SJSA1 (cell line): Measurements from ENCODE around the gene MSLN.

DNA sequence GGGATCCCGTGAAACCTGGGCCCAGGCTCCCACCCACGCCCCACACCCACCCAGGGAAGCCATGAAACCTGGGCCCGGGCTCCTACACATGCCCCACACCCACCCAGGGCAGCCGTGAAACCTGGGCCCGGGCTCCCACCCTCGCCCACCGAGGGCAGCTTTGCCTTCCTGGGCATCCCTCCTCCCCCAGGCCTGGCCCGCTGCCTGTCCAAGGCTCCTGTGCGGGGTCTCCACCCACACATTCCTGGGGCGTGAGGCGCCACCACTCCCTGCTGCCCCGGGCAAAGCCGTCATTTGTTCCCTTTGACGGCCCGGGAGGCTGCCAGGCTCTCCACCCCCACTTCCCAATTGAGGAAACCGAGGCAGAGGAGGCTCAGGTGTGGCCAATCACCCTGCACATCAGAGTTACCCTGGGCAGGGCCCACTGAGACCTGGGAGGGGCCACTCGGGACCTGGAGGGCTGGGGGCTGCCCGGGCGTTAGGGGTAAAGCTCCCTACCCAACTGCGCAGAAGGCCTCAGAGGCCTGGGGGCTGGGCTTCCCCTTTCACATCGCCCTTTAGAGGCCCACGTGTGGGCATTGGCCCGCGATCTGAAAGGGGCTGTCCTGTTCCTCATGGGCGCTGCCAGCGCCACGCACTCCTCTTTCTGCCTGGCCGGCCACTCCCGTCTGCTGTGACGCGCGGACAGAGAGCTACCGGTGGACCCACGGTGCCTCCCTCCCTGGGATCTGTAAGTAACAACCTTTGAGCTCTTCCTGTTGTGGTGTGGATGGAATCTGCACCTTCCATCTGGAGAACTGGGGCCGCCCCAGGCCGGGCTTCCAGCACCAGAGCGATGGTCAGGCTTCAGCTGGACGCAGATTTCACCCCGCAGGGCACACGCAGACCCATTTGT, at the start of gene MSLN:
Gene MSLN, plus strand, starts transcription at position 290 of the 895 bp plus-strand sequence.
- RAMPAGE, long total RNA: no peak

GRCh38 chr16:813326-814283, 13.1 kb upstream of the GNG13 start:
- RAMPAGE, long total RNA: no peak

DNA sequence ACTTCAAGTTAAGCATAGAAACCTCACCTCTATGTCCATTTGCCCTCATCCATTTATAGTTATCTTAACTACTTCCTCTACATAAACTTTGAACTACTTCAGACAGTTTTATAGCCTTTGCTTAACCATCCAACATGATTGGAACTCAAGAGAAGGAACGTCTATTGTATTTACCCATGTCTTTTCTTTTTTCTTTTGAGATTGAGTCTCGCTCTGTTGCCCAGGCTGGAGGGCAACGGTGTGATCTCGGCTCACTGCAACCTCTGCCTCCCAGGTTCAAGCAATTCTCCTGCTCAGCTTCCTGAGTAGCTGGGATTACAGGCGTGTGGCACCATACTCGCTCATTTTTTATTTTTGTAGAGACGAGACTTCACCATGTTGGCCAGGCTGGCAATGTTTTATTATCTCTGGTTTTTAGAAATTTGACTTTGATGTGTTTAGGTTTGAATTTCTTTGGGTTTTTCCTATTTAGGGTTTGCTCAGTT, 64.7 kb upstream of the GNG13 start:
- RAMPAGE, long total RNA: no peak

GRCh38 chr16:885896-886233, 84.9 kb downstream of the LMF1 start:
- RAMPAGE, long total RNA: no peak

DNA sequence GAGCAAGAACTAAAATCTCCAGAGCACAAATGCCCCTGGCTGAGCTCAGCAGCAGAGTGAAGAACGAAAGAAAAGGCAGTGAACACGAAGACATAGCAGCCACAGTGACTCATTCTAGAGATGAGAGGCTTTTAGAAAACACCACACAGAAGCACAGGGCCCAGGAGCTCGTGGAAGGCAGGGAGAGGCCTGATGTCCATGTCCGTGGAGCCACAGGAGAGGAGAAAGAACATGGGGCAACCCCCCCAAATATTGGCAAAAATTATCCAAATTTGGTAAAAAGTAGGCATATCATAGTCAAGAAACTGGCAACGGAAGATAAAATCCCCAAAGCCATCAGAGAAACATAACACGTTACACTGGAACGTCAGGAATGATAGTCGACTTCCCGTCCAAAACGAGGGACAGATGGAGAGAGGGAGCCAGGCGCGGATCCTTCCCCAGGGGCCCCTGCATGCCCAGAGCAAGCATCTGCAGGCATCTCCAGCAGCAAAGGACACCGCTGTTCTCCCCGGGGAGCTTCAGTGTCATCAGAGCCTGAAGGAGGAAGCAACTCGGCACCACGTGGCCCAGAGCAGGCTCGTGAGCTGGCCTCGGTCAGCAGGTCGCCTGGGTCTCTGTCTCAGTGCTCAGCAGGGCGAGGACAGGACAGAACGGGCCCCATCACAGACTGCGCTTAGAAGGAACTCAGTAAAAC, 50.2 kb downstream of the LMF1 start:
- RAMPAGE, long total RNA: no peak

DNA sequence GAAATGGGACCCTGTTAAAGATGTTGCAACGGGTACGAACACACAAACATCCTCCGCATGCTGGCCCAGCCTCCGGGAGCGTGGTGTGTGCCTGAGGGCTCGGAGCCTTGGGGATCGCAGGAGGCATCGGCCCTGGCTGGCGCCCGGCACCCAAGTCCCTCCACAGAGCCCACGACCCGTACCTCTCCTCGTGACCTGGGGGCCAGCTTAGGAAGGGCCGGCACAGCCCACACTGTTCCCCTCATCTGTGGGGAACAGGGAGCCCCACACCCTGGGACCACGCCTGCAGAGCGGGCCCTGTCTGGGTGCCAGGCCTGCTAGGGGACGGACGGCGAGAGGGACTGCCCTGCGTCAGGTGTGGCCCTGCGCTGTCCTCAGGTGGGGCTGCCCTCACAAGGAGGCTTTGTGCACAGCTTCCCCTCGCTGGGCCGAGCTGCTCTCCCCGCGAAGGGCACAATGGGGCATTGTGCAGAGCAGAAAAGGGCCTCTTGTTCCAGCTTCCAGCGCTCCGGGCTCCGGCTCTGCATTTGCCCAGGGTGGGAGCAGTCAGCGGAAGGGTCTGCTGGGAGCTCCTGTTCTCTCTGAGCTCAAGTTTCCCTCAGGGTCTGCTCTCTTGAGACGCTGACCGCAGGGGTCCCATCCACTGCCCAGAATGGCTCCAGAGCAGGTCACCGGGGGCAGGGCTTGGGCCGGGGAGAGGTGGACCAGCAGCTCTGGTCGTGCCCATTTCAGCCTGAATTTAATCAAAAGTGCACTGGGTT, 1.7 kb upstream of the LMF1 start:
- RAMPAGE, long total RNA: no peak

DNA sequence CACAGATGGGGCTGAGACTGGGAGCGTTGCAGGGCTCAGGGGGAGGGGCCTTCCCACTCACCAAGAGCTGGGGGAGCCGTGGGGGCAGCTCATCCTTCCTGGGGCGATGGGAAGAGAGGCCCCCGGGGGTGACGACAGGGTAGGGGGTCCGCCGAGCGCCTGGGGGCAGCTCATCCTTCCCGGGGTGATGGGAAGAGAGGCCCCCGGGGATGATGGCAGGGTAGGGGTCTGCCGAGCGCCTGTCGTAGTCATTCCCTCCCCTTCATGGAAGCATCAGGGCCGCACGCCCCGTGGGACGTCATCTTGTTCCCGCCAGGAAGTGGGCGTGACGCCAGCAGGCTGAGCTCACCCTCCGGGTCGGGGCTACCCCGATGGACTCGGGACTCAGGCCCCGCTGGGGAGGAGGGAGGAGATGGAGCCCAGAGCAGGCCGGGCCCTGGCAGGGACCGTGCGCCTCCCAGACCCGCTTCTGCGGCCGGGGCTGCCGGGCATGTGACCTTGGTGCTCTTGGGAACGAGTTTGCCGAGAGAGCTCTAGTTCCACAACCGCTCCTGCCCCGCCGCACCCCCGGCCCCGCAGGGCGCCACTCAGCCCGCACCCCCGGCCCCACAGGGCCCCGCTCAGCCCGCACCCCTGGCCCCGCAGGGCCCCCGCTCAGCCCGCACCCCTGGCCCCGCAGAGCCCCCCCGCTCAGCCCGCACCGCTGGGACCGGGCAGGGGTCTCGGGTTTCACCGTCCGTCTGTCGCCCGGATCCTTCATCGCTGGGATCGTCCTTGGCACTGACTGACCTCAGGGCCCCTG, 5.5 kb downstream of the CACNA1H start:
- RAMPAGE, long total RNA: no peak

GRCh38 chr16:1221646-1221975, 3.5 kb downstream of the TPSG1 start:
- RAMPAGE, long total RNA: no peak

- RAMPAGE, long total RNA: no peak
Observed at GRCh38 chr16:1225592-1226181, 619 bp upstream of the TPSG1 start.

GRCh38 chr16:1289132-1289747, 20.2 kb upstream of the UBE2I start:
- RAMPAGE, long total RNA: no peak

- RAMPAGE, long total RNA: no peak
Observed at GRCh38 chr16:1299270-1300194, 9.9 kb upstream of the UBE2I start.

DNA sequence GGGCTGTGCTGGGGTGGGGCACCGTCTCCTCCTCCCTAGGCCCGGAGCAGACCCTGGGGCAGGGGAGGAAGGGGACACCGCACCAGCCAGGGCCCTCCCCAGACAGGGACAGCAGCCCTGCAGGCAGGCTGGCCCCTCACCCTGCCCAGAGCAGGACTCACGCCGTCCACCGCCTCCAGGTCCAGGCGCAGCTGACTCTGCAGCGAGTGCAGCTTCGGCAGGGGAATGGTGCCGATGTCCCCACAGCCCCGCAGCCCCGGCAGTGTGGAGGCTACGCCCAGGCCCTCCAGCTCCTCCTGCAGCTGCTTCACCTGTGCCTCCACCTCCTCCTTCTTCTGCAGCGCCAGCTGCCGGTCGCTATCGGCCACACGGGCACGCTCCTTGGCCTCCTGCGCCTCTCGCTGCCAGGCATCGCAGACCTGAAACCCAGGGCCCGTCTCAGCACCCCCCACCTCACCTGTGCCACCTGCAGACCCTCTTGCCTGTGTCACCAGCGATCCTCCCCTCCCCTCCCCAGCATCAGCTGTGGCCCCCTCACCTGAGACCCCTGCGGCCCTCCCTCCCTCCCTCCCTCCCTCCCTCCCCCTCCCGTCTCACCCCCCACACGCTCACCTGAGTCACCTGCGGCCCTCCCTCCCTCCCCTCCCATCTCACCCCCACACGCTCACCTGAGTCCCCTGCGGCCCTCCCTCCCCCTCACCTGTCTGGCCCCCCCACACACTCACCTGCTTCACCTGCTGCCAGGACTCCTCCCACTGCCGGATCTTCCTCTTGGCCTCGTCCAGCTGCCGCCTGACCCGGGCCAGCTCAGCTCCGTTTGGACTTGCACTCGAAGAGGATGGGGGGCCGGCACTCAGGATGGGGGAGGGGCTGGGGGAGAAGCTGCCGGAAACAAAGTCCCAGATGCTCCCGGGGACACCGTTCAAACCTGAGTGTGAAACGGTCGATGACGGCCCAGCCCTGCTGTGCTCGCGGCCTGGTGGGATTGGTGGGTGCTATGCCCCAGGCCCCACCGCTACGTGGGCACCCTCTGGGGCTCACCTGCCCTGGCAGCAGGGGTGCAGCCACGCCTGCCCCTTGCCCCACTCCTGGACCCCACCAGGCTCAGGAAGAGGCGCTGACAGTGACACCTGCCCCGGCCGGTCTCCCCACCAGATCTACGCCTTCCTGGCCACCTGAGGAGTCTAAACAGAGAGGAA, 15.6 kb downstream of the GNPTG start:
- RAMPAGE, long total RNA: no peak

- RAMPAGE, long total RNA: no peak
Observed at GRCh38 chr16:1378686-1379511, 27.2 kb downstream of the GNPTG start.

GRCh38 chr16:1444761-1445800, 725 bp upstream of the CCDC154 start:
- RAMPAGE, long total RNA: no peak

GRCh38 chr16:1509776-1510497, 16.8 kb downstream of the TELO2 start:
- RAMPAGE, long total RNA: no peak

- RAMPAGE, long total RNA: no peak
Observed at GRCh38 chr16:1535246-1536357, 2.1 kb downstream of the TMEM204 start.

DNA sequence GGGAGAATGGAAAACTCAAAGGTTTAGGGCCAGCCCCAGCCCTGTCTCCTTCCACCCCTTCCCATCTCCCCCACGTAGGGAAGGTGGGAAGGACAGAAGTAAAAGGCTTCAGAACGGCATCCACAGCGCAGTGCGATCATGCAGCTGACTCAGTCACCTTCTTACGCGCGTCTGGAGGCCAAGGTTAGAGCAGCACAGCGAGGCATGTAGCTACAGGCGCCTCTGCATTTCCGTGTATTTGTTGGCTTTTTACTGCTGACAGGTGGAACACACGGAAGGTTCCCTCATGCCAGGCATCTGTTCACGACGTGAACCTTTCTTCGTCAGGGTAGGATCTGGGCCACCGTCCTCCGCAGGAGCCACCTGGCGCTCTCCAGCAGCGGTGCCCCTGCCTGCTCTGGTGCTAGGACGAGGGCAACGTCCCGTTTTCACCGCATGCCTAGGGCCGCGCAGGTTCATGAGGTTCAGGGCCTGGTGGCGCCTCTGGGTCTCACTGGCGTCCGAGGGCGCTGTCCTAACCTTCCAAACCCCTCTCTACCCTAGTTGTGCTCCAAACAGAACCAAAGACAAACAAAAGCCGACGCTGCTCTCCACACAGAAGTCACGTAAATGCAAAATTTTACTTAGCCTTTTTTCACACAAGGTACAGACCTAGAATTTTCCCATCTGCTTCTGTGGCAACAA, 15.3 kb downstream of the TMEM204 start:
- RAMPAGE, long total RNA: no peak

GRCh38 chr16:1602198-1602750, 9.6 kb downstream of the IFT140 start:
- RAMPAGE, long total RNA: no peak

DNA sequence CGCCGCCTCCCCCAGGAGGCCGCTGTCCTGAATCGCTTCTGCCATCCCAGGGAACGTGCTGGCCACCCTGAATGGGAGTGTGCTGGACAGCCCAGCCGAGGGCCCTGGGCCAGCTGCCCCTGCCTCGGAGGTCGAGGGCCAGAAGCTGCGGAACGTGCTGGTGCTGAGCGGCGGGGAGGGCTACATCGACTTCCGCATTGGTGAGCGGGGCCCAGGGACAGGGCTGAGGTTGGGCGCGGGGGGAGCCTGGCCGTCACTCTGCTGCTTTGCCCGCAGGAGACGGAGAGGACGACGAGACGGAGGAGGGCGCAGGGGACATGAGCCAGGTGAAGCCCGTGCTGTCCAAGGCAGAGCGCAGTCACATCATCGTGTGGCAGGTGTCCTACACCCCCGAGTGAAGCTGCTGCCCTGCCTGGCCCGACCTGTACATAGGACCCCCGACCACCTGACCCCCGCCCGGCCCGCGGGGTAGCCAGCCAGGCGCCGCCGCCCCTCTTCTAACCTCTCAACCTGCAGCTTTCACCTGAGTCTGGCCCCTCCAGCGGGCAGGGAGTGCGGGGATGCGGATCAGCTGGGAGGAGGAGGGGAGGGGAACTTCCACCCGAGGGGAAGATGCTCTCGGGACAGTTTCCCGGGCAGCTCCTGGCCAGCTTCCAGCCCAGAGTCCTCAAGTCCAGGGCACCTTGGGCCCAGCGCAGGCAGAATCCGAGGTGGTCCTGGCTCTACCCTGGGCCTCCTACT, 2.7 kb downstream of the NME3 start:
- RAMPAGE, long total RNA: no peak

DNA sequence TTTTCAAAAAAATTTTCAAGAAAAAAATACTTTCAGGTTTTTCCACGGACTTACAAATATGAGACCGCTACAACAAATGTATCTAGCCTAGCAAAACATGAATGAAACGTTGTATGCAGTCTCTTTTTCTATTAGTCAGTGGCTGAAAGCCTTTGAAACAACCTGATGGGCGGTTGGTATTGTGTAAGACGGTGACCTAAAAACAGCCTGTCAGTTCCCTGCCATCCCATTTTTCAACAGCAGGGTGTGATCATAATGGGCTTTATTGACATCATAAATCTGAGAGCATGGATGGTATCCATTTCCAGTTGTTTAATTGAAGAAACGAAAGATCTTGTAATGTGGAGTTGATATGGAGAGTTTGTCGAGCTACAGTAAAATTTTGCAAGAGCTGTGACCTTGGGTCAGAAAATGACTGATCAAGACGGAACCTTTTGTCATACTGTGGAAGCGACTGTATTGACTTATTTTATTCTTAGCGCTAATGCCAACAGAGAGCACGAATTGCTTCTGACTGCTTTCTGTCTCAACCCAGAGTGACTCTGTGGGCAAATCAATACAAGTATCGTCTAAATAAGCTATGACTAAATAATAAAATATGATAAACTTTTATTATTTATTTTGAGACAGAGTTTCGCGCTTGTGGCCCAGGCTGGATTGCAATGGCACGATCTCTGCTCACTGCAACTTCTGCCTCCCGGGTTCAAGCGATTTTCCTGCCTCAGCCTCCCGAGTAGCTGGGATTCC, 12.3 kb upstream of the MEIOB start:
- RAMPAGE, long total RNA: no peak